Measurements from ENCODE around the genes CIB2, CHRNA3, RASGRF1 and MINAR1.

DNA sequence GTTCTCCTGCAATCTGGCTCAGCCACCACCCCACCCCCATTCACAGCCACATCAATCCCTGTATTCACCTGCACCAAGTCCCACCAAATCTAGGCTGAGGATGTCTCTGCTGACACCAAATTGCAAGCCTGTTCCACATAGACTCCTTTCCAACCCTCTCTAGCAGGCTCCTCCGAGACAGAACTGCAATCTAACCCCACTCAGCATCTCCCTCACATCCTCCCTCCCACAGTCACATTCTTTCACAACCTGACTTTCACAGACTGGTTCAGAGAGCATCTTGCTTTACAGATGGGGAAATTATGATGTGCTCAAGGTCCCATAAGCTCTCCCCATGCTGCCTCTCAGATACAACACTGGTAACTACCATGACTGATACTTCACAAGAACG, 27.9 kb downstream of the TBC1D2B start:
- RRBS: no CpG with 5 or more reads among the region's 2 CpGs

DNA sequence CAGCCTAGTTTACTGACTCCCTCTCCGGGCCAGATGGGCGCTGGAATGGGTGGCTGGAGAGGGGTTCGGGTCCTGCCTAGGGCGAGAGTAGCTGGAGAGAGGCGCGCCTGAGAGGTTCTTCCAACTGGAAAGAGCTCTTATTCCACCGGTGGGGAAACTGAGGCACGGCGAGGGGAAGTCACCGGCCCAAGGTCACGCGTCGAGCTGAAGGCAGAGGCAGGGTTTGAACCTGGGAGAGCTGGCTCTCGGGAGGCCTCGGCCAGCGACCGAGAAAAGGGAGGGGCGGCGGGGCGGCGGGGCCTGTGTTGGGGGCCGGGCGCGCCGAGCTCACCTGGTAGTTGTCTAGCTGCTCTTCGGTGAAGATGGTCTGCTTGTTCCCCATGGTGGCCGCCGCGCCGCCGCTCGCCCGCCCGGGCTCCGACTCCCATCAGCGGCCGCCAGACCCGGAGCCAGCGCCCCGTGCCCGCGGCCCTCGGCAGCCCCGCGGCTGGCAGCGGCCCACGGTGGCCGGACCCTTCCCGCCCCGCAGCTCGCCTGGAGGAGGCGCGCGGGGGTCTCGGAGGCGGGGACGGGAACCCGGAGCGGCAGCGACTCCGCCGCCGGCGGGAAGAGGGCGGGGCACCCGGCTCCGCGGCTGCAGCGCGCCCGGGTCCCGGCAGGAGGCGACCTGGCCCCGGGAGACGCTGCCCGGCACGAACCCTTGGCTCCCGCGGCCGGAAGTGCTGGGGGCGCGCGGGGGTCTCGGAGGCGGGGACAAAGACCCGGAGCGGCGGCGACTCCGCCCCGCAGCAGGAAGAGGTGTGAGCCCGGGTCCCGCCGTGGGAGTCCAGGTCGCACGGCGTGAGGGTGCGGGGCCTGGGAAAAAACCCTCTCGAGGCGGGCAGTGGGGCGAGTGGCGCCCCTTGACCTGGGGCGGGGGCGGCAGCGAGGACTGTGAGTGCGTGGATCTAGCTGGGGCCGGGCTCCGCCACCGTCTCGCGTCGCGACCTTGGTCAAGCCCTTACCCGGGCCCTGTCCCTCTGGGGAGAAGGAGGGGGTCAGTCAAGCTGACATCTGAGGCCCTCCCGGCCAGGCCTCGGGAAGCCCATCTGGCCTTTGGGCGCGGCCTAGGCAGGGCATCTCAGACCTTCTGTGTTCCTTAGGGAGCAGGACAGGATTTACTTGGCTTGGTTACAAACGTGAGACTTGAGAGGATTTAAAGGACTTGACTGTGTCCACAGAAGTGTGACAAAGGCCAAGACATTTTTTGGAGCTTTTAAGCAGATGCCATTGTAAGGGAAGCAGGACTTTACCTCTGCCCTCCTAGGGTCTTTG, at the start of gene CIB2:
CIB2 (minus strand) TSS at position 612 of the 1,314 bp plus-strand sequence.
- RRBS: 1% methylated on average over 40 of the region's 119 CpGs

DNA sequence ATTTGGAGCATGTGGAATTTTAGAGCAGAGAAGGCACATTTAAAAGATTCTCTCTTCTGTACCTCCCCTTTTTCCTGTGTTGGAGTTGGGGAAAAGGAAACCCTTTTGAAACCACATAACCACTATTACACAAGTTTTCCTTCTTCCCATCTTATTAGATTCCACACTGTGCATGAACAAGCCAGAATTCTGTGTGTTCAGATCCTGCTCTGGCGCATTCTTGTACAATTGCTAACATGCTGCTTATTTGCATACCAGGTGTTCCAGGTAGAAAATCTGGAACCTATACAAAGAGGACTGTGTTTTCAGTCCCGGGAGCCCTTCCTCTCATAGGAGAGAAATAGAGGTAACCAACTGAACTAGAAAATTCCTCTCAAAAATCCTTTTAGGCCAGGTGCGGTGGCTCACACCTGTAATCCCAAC, 2.6 kb upstream of the CIB2 start:
- RRBS: no CpG with 5 or more reads among the region's 3 CpGs

GRCh38 chr15:78245520-78245827, 11.1 kb upstream of the ACSBG1 start:
- RRBS: no CpG with 5 or more reads among the region's 9 CpGs

GRCh38 chr15:78270369-78271099, 6.2 kb downstream of the DNAJA4 start:
- RRBS: no CpG with 5 or more reads among the region's 9 CpGs

DNA sequence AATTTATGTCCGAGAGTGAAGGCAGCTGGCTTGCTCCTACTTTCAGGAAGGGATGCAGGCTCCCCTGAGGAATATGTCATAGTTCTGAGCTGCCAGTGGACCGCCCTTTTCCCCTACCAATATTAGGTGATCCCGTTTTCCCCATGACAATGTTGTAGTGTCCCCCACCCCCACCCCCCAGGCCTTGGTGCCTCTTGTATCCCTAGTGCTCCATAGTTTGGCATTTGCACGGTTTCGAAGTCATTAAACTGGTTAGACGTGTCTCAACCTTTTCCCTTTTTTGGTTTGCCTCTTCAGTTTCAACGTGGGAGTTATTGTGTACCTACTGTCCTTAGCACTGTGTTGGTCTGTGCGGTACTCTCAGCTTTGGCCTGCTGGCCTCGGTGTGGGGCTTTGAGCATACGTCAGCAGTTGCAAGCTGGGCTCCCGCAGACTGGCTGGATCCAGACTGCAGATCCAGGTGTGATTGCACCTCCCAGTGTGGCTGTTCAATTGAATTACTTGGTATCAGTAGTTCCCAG, 7.9 kb downstream of the CRABP1 start:
- RRBS: no CpG with 5 or more reads among the region's 11 CpGs

DNA sequence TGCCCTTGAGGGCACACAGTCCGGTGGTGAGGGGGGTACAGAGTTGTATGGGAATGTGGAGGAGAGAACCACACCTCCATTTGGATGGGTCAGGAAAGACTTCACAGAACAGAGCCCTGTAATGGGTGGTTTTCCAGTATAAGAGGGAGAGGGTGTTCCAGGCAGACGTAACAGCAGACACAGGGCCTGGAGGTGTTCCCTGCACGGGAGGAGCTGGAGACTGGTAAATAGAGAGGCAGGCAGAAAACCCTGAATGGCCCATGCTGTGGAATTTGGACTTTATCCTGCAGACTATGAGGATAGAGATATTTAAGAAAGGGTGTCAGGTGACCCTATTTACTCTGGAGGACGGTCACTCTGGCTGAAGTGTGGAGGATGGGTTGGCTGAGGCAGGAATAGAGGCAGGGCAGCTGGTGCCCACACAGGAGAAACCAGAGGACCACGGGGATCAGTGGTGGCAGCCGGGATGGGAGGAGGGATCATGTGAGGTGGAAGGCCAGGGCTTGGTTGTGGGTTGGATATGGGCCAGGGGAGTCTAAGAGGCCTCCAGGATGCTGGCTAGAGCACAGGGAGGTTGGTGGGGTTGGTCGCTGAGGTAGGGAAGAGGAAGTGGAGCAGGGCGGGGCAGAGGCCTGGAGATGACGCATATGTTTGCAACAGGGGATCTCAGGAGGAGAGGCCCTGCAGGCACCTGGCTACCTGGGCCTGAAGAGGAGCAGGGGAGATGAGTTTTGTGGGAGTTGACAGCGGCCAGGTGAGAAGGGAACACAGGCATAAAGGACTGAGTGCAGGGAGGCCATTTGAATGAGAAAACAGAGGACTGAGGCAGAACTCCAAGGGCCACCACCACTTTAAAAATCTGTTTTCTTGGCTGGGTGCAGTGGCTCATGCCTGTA, 34.7 kb downstream of the CRABP1 start:
- RRBS: no CpG with 5 or more reads among the region's 10 CpGs

GRCh38 chr15:78448731-78449322, 10.8 kb downstream of the IREB2 start:
- RRBS: no CpG with 5 or more reads among the region's 5 CpGs

DNA sequence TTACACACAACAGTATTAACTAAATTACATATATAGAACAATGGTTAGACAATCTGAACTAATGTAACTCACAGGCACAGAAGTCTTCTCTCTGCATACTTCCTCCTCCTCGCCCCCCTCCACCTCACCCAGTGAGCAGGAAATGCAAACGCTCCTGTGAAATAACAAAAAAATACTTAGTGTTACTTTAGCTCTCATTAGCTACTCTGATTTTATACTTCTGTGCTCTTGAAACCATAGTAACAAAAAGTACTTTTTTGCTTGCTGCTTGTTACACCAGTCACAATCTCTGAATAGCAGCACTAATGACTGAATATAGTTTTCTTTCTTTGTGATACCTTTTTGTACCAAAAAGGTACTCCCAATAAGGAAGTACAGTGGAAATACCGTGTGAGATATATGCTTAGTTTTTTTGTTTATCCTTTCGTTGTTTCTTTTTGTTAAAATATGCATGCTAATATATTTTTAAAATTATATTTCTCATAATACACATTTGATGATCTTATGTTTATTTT, 23.6 kb downstream of the IREB2 start:
- RRBS: no CpG with 5 or more reads among the region's 4 CpGs

DNA sequence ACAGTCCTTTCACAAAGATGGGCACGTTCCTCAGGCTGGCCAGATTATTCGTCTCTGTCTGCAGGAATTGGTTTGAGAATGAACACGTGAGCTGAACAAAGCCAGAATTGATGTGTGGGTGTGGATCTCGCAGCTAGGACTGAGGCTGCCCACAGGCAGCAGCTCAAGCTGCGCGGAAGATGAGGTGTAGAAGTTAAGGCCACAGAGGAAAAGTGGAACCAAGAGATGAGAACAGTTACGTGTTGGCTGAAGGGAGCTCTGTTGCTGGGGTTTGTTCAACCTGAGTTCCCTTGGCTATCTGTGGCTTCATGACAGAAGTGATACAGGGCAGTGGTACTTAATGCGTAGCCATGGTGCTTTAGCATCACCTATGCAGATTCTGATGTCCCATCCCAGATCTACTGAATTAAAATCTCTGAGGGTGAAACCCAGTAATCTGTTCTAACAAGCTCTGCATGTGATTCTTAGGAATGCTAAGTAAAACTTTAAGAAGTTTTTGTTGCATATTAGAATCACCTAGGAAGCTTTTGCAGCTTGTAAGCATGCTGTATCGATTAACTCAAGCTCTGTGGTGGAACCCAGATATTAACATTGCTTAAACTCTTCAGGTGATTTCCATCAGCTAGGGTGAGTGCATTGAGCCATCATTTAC, 9.2 kb downstream of the PSMA4 start:
- RRBS: no CpG with 5 or more reads among the region's 9 CpGs

- RRBS: 13% methylated on average over 10 of the region's 63 CpGs
Observed at GRCh38 chr15:78620799-78621315, at the start of gene CHRNA3. CHRNA3 (minus strand) TSS chr15:78620996.

- RRBS: no CpG with 5 or more reads among the region's 10 CpGs
Observed at GRCh38 chr15:78726862-78727359, 84.4 kb downstream of the ADAMTS7 start.

GRCh38 chr15:78830431-78831059, 19.3 kb upstream of the ADAMTS7 start:
- RRBS: 5% methylated on average over 6 of the region's 39 CpGs

GRCh38 chr15:78860489-78860685, 12.3 kb upstream of the MORF4L1 start:
- RRBS: no CpG with 5 or more reads among the region's 8 CpGs

DNA sequence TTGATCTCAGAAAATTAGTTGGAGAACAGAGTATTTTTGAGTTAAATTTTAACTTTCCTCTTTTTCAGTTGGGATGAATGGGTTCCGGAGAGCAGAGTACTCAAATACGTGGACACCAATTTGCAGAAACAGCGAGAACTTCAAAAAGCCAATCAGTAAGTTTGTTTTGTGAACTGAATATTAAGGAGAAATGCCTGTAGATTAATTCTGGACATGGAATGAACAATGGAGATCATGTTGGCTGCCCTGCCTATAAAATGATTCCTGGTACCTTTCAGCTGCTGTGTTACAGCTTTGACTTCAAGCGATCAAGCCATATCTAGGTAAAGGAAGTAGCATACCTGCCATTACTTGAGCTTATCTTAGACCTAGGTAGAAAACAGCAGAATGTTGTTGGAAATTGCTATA, 13.4 kb downstream of the MORF4L1 start:
- RRBS: no CpG with 5 or more reads among the region's 4 CpGs

GRCh38 chr15:78921689-78922701, 22.9 kb downstream of the CTSH start:
- RRBS: no CpG with 5 or more reads among the region's 28 CpGs

DNA sequence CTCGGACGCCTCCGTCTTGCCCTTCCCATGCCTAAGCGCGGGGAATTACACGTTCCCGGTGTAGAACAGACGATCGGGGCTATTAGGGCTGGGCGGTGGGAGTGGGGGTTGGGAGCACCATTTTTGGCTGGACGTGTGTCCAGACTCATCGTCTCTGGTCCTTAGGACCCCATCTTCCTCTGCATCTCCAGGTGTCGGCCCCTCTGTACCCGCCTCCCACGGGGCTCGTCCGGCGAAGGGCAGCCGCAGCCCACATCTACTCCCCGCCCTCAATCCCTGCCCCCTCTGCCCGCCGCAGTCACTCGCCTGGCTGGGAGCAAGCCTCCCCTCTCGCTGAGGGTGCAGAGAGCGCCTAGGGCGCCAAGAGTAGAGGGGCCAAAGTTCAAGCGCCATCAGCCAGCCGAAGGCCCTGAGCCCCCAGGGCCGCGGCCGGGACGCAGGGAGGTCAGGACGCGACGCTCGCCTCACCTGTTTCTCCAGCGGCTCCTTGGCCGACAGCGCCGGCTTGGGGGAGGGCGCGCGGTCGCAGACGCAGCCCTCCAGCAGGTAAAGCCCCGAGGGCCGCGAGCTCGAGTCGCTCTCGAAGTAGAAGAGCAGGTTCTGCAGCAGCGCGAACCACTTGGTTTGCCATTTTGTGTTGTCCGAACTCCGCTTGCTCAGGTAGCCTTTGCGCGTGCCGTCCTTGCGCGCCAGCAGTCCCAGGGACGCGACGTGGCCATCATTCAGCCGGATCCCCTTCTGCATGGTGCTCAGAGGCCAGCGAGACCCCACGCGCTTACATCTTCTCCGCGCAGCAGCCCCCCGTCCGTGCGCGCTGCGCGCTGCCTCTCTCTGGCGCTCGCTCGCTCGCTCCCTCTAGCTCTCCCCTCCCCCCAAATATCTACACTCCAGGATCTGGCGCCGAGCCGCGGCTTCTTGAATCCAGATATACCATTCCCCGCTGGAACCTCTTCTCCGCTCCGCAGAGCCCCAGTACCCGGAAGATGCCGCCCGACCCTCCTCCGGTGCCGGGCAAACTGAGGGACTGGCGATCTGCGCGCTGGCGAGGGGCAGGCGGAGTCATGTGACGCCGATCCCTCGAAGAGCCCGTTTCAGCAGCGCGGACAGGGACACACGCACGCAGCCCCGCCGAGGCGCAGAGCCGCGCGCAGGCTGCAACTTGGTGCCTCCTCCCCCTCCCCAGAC, at the start of gene RASGRF1:
RASGRF1 (minus strand) TSS at position 1,026 of the 1,185 bp plus-strand sequence.
- RRBS: 2% methylated on average over 10 of the region's 110 CpGs

DNA sequence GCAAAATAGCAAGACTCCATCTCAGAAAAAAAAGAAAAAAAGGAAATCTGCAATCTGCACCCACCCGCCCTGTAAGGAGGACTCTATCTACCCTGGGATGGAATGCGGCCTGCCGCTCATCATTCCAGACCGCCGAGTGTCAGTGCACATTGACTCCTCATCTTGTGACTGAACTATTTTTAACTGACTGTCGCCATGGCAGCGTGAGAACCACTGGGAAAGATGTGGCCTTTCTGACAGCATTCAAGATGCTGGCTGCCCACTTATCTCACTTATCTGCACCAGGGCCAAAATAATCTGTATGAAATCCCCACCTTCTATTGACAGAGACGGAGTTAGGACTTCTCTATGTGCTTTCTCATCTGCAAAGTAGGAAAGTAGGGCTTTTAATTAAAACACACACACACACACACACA, 38.8 kb upstream of the ANKRD34C start:
- RRBS: no CpG with 5 or more reads among the region's 8 CpGs

GRCh38 chr15:79432225-79433023, at the start of gene MINAR1:
MINAR1 (plus strand) TSS chr15:79432336.
- RRBS: 3% methylated on average over 20 of the region's 84 CpGs

GRCh38 chr15:79894552-79895347, 2.1 kb downstream of the MTHFS start:
- RRBS: no CpG with 5 or more reads among the region's 5 CpGs